Skin of body (tissue), 2 donors: ENCODE results near the genes HERC2 and TJP1.

DNA sequence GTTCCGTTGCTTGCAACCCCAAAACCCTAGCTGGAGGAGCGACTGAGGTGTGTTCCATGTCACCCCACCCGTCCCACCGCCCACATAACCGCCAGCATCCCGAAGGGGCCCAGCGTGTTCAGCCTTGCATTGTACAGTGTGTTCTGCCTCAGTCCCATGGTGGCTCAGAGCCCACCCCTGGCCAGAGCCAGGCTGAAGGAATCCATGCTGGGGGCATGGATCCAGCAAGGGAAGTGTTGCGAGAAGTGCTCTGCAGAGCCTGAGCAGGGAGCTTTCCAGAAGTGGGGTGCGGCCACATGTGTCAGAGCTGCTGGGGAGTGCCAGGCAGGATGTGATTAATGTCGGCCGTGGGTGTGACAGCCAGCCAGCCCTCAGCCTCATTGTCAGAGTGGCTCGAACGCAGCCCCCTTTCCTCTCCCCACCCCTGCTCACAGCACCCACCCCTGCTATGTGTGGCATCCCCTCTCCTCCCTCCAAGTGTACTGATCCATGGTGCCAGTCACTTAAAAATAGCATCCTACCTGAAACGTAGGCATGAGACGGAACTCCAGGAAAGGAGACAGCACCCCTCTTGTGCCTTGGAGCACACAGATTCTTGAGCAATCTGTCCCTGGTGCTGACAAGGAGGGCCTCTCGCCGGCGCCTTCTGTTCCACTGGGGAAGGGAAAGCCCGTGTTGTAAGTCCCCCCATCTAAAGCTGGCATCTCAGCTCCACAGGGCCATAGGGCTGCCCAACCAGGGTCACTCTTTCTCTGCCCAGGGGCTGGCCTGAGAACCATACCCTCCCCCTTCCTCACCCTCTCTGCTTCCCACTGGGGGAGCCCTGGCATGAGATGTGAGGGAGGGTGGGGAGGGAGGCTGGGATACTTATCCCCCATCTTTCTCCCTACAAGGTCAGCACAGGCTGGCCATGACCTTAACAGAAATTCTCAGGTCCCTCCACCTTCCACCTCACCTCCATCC is 145.0 kb downstream of the OR4N4 start:
- RAMPAGE, long total RNA: no peak

DNA sequence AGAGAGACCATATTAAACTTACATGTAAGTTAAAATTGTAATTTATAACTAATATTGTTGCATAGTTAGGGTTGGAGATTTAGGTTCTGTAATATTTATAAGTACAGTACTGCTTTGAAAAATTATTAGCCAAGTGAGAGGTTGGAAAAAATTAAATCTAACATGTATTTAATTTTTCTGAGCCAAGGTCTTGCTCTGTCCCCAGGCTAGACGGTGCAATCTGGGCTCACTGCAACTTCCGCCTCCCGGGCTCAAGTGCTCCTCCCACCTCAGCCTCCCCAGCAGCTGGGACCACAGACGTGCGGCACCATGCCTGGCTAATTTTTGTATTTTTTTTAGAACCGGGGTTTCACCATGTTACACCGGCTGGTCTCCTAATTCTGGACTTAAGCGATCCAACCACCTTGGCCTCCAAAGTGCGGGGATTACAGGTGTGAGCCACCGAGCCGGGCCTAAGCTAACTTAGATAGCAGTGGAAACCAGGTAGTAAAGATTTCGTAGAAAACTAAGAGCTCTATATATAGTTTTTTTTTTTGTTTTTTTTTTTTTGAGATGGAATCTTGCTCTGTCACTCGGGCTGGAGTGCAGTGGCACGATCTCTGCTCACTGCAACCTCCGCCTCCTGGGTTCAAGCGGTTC is 1.4 kb downstream of the NIPA2 start:
- RAMPAGE, long total RNA: no peak

GRCh38 chr15:23026961-23027259 is 12.5 kb downstream of the TUBGCP5 start:
- RAMPAGE, long total RNA: no peak

DNA sequence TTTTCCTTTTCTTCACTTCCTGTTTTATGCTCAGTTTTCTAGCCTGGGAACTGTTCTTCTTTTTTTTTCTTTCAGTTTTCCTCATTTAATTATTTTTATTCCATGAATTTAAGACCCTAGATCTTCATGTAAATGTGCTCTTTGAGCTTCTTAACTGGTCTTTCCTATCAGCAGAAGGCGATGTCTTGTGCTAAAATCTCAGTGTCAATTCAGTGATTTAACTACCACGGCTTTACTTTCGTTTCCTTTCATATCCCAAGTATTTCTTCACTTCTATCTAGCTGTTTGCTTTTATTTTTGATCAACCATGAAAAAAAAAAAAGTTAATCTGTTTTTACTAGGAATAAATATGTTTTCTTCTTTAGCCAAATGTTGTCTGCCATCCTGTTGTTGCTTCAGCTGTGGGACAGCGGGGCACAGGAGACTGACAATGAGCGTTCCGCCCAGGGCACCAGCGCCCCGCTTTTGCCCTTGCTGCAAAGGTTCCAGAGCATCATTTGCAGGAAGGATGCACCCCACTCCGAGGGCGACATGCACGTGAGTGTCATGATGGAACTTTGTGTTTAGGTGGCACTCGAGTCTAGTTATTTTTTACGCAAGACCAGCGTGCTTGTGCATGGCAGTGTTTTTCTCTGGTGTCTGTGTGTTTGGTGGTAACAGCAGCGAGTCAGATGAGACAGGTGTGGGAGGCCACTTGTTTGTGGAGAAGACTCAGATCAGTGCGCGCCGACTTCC is 23.4 kb downstream of the GOLGA6L26 start:
- RAMPAGE, long total RNA: no peak

- RAMPAGE, long total RNA: no peak
Measured at GRCh38 chr15:23371746-23372160, 17.2 kb downstream of the GOLGA8S start.

DNA sequence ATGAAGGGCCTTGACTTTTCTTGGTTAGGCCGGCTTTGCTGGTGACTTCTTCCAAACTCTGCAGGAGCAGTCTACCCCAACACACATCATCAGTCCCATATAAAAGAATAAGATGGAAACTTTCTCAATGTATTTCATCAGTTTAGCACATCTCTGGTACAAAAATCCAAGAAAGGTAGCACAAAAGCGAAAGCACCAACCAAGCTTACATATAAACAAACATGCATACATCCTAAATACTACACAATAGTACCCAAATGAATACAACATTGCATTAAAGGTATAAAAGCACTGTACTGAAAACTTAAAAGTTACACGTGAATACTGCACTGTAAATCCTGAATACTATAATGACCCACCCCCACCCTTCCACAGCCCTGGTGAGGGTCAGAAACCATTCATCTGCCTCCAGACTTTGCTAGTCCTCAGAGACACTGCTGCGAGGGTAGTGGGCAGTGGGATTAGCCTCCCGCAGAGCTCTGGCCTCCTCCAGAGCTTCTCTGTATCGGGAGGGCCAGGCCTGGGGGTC is 1.2 kb downstream of the NDN start:
- RAMPAGE, long total RNA: no peak

GRCh38 chr15:23713822-23714317 is 26.8 kb upstream of the NDN start:
- RAMPAGE, long total RNA: no peak

DNA sequence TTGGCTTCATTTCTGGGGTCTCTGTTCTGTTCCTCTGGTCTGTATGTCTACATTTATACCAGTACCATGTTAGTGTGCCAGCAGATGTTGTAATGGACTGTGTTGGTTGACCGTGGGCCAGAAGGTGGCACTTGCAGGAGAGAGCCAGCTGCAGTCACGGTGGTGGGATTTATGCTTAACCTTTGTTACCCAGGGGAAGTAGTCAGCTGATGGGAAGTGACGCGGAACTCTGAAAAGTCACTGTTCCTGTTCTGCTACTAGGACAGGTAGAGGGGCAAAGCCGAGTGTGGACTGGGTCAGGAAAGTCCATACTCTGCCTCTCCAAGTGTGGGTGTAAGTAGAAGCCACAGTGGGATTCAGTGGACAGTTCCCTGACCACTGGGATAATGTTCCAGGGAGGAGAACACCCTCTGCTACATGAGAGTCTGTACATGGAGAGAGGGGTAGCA is 420.5 kb upstream of the NDN start:
- RAMPAGE, long total RNA: no peak

- RAMPAGE, long total RNA: no peak
Measured at GRCh38 chr15:24847728-24848501, 106.9 kb upstream of the SNRPN start.

DNA sequence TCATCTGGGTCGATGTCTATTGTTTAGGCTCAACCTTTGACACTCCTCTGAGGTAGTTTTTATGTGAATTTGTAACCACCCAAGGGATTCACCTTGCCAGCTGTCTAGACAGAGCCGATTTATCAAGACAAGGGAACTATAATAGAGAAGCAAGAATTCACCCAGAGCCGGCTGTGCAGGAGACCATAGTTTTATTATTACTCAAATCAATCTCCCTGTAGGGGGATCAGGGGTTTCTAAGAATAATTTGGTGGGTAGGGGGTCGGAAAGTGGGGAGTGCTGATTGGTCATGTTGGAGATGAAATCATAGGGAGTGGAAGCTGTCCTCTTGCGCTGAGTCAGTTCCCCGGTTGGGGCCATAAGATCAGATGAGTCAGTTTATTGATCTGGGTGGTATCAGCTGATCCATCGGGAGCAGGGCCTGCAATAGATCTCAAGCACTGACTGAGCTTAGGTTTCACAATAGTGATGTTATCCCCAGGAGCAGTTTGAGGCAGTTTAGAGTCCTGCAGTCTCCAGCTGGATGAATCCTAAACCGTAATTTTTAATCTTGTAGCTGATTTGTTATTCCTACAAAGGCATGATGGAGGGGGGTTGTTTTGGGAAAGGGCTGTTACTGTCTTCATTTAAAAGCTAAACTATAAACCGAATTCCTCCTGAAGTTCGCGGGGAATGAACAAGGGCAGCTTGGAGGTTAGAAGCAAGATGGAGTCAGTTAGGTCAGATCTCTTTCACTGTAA is 97.0 kb upstream of the SNRPN start:
- RAMPAGE, long total RNA: no peak

- RAMPAGE, long total RNA: no peak
Measured at GRCh38 chr15:25054098-25054534, 99.3 kb downstream of the SNRPN start.

- RAMPAGE, long total RNA: no peak
Measured at GRCh38 chr15:25643893-25644800, 205.3 kb upstream of the UBE3A start.

- RAMPAGE, long total RNA: no peak
Measured at GRCh38 chr15:27088030-27088722, 117.2 kb downstream of the GABRG3 start.

- RAMPAGE, long total RNA: no peak
Measured at GRCh38 chr15:27665712-27666168, 433.4 kb downstream of the OCA2 start.

- RAMPAGE, long total RNA: no peak
Measured at GRCh38 chr15:28106600-28106932, 7.5 kb upstream of the OCA2 start.

- RAMPAGE, long total RNA: no peak
Measured at GRCh38 chr15:28322024-28322291, at the start of gene HERC2. HERC2 (minus strand) TSS chr15:28322179.

DNA sequence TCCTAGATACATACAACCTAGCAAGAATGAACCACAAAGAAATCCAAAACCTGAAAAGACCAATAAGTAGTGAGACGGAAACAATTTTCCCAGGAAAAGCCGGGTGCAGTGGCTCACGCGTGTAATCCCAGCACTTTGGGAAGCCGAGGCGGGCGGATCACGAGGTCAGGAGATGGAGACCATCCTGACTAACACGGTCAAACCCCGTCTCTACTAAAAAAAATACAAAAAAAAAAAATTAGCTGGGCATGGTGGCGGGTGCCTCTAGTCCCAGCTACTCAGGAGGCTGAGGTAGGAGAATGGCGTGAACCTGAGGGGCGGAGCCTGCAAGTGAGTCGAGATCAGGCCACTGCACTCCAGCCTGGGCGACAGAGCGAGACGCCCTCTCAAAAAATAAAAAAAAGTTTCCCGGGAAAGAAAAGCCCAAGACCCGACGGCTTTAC is 23.6 kb downstream of the GOLGA8G start:
- RAMPAGE, long total RNA: no peak

DNA sequence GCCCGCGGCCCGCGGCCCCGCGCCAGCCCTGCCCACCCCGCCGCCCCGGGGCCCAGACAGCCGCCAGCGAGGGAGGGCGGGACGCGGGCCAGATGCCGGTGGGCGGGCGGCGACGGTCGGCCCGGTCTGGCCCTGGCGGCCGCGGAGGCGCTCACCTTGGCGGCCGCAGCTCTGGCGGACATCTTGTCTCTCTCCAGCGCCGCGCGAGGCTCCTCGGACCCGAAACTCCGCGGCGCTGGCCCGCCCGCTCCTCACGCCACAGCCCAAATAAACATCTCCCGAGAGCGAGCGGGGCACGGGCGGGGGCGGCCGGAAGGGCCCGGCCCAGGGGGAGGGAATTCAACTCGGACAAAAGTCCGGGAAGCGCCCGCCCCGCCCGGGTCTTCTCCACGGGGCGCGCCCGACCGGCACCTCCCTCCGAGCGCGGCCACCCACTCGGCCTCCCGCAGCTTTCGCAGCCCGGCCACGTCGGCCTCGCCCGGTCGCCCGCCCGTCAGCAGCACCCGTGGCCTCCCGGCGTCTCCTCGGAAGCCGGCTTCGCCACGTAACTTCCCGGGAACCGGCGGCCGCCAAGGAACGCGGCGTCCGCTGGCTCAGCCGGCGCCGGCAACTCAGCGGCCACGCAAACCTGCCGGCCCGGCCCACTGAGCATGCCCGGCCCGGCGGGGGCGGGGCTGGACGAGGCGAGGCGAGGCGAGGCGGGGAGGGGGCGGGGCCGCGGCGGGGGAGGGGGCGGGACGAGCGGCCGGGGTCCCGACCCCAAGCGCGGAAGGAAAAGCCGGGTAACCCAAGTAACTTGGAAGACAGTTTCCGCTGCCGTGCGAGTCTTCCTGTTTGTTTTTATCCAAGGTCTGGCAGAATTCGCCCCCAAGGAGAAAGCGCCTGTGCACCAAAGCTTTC is at the start of gene TJP1:
TJP1 (minus strand) TSS at position 622 of the 900 bp plus-strand sequence.
- RAMPAGE, long total RNA: no peak

DNA sequence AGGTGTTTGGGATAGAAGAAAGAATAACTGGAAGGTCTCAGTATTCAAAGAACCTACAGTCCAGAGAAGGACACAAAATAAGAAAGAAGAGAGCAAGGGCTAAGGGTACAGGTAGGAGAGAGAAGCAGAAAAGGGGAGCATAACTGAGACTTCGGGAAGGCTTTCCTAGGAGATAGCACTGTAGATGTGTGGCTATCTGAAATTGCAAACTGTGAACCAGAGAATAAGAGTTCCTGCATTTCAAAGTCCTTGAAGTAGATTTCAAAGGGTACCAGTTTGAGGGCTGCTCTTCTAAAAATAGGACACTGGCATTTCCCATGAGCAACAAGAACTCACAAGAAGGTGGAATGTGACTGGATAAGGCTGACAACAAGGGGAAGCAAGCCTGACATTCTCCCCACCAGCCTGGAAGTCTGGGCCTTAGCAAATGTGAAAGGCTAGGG is 18.5 kb upstream of the TJP1 start:
- RAMPAGE, long total RNA: no peak

DNA sequence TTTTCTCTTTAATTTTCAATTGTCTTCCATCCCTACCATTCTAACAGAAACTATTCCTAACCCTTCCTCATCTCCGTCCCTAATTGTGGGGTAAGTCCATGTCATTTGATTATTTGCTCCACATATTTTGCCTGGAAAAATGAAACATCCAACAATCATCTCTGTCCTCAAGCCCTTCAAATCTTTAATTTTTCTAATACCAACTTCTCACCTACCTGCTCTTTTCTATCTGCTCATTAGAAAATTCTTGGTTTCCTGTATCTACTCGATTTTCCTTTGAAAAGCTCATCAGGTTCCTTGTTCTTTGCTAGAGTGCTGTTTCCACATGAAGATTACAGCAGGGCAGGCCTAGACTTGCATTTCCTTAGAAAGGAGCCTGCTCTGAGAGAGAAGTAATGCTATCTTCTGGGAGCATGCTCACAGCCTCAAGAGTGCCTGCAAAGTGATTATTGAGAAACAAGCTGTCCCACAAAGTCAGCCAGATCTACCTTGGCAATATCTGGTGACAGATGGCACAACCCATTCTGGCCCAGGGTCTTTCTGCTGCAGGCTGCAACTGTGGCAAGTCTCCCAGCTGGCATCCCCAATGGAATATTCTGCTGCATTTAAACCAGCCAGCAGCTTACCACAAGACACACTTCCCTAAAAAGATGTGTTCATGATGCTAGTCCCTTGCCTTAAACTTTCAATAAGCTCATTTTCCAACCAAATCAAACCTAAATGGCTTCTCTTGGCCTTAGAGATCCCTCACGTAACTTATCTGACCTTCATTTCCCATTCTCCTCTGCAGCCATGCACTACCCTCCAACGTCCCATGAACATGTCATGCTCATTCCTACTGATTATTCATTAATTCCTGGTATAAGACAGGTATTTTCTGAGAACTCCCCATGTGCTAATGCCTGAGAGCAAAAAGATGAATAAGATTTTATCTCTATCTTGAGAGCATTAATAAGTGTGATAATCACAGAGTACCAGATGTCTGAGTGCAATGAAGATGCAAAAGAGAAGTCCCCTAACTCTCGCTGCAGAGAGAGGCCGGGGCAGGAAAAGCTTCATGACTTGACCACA is 29.3 kb downstream of the MTMR10 start:
- RAMPAGE, long total RNA: no peak